Renal cortical epithelial cell (primary cell): ENCODE results near the gene PUS7.

- RRBS: no CpG with 5 or more reads among the region's 12 CpGs
These were observed 93.3 kb downstream of the KMT2E start for GRCh38 chr7:105107215-105107893.

DNA sequence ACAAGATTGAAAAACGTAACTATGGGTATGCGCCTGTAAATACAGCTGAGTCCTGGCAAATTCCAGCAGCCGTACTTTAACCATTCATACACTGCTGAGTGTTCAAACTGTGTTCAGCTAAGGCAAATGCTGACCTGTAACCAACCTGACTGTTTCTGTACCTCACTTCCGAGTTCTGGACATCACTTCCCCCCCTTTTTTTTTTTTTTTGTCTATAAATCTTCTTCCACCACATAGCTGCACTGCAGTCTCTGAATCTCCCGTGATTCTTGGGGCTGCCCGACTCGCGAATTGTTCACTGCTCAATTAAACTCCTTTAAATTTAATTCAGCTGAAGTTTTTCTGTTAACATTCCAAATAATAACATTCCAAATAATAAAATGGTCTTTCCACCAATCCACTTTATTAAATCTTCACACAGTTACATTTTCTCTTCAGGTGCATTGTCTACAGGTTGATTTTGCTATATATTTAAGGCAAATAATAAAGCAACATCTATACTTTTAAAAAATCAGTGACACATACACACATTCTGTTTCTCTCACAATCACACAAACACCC is 69.0 kb downstream of the SRPK2 start:
- RRBS: no CpG with 5 or more reads among the region's 8 CpGs

GRCh38 chr7:105387628-105388564 is 825 bp downstream of the SRPK2 start:
- RRBS: 1% methylated on average over 31 of the region's 108 CpGs

- RRBS: under 1% methylated on average over 29 of the region's 118 CpGs
These were observed at the start of gene PUS7 for GRCh38 chr7:105521384-105522574. Gene PUS7, minus strand, starts transcription at chr7:105522271.

DNA sequence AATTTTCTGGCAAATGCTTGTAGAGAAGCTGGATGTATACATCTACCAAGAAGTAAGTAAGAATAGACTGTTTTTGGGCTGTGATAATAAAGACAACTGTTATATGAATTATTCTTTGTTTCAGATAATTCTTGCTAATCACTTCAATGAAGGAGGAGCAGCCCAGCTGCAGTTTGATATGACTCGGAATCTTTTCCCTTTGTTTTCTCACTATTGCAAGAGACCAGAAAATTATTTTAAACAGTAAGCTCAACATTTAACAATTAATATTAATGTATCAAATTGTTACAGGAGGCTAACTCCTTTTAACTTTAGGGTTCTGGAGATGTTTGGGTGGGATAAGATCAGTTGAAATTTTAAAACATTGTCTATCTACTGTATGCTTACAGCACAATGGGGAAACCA is 15.9 kb downstream of the EFCAB10 start:
- RRBS: no CpG with 5 or more reads among the region's 1 CpG

DNA sequence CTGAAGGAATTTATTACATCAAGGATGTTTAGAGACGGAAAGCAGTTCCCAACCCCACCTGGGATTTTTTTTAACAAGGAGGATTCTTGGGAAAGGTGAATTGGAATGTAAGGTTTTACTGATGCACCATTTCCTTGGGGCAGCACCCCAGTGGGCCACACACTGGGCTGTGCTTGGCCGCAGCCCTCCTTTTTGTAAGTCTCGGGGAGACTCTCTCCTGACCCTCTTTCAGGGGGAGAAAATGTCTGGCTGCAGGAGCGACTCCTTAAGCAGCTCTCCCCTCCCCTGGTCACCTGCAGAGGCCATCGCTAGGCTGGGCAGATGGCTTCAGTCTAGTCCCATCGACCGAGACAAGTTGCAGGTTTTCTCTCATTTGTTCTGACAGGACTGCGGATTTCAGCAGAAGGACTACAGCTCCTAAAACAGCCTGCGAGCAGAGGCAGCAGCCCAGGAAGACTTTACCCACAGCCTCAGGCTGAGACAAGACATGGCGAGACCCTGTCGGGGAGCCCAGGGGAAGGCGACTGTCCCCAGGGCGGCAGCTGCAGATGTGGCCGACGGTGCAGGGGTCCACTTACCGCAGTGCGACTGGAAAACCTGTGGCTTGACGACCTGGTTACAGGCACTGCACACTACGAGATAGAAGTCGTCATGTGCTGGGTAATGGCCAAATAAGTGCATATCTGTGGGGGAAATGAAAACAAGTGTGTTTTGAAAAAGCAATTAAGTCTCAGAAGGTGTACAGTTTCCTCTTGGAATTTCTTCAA is 88.2 kb downstream of the ATXN7L1 start:
- RRBS: no CpG with 5 or more reads among the region's 20 CpGs

GRCh38 chr7:105853984-105854486 is 22.4 kb downstream of the ATXN7L1 start:
- RRBS: no CpG with 5 or more reads among the region's 15 CpGs

DNA sequence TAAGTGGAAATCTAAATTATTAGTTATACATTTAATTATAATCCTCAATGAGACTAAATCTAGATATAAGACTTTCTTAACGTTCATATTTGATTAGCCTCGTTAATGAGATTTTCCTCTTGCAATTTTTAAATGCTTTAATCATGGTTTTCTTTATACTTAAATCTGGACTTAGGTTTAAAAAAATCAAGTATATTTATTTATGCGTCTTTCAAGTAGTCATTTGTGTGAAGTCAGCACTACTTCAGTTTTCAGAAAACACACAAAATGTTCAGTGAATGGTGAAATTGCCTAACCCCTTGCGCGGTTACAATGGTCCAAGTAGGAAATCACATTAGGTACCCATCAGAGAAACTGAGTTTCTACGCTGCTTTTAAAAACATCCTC is 1.3 kb downstream of the SYPL1 start:
- RRBS: no CpG with 5 or more reads among the region's 6 CpGs

DNA sequence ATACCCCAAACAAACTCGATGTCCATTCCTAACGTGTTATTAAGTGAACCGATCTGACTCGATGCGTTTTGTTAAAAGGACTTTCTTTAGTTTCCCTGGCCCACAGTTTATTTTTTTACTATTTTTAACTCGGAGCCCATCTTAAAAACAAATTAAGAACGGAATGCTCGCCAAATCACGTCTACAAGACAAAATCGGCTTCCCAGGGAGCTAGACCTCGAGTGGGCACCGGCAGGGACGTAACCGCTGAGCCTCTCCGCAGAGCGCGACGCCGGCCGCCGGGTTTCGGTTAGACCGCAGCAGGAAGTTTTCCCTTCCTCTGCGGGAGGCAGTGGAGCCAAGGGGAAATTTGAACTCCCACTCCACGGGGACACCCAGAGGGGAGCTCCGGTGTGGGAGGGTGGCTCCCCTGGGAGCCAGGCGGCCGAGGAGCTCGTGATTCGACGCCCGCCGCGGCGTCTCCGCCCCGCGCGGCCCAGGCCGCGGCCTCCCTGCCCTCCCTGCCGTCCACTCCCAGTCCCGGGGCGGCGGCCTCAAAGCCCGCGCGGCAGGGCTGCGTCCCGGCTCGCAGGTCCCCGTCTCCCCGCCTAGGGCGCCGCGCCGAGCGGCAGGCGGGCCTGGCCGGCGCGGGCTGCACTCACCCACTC is 490 bp downstream of the SYPL1 start:
- RRBS: 2% methylated on average over 26 of the region's 62 CpGs

GRCh38 chr7:106239368-106239839 is 45.4 kb downstream of the NAMPT start:
- RRBS: no CpG with 5 or more reads among the region's 3 CpGs

- RRBS: no CpG with 5 or more reads among the region's 2 CpGs
These were observed 22.8 kb downstream of the NAMPT start for GRCh38 chr7:106261685-106262728.

- RRBS: no CpG with 5 or more reads among the region's 1 CpG
These were observed 21.9 kb downstream of the NAMPT start for GRCh38 chr7:106262729-106263430.

DNA sequence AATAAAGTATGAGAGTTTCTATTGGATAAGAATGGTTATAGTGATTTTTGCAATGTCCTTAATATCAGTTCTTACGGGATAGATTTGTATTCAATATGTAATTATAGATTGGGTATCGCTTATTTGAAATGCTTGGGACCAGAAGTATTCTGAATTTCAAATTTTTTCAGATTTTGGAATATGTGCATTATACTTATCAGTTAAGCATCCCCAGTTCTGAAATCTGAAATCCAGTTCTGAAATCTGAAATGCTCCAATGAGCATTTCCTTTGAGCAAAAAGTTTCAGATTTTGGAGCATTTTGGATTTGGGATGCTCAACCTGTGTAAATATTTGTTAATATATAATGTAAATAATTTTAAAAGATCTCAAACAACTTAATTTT is 20.5 kb downstream of the NAMPT start:
- RRBS: no CpG with 5 or more reads among the region's 2 CpGs

GRCh38 chr7:106266511-106267545 is 18.0 kb downstream of the NAMPT start:
- RRBS: no CpG with 5 or more reads among the region's 5 CpGs

DNA sequence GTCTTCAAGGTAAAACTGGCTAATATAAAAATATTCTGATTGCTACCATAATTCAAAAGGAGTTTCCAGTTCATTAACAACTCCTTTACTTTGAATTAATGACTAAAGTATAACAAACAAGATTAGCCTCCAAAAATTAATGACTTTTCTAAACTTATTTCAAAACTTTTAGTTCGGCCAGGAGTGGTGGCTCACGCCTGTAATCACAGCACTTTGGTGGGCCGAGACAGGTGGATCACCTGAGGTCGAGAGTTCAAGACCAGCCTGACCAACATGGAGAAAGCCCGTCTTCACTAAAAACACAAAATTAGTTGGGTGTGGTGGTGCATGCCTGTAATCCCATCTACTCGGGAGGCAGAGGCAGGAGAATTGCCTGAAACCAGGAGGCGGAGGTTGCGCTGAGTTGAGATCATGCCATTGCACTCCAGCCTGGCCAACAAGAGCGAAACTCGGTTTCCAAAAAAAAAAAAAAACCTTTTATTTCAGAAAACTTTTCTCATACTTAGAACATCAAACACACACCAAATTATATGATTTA is 8.3 kb downstream of the NAMPT start:
- RRBS: no CpG with 5 or more reads among the region's 10 CpGs

DNA sequence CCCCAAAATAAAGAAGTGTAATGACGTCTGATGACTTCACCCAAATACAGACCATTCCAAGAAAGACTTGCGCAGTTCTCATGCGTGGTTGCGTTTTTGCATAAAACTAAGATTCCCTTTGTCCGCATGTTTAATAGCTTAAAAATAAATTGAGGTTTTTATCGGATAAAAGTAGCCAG is 1.0 kb upstream of the NAMPT start:
- RRBS: no CpG with 5 or more reads among the region's 6 CpGs

GRCh38 chr7:106459660-106460068 is 174.9 kb upstream of the NAMPT start:
- RRBS: 94% methylated on average over 1 of the region's 5 CpGs

DNA sequence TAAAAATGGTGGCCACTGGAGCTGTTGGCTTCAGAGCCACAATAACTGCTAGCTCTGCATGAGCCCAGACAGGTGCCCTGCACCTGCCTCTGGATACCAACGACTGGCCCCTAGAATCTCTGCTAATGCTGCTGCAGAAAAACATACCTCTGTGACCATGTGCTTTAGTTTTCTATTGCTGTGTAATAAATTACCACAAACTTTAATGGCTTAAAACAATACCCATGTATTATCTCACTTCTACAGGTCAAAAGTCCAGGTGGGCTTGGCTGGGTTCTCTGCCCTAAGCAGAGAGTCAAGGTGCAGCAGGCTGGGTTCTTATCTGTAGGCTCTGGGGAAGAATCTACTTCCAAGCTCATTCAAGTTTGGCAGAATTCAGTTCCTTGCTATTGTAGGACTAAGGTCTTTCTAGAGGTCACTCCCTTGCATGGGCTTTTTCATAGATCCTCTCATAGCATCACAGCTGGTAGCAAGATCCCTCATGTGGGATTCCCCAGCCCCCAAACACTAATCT is 52.3 kb downstream of the CCDC71L start:
- RRBS: no CpG with 5 or more reads among the region's 1 CpG